Metastatic Breast Carcinoma in the Ovary (tissue), 3 donors: ENCODE results near the gene RUNX1.

- PRO-cap, 3 experiments: no peak in any of the 3 experiments
Observed at GRCh38 chr21:34992151-34992446, 57.0 kb downstream of the RUNX1 start.

GRCh38 chr21:35048215-35048647, 871 bp downstream of the RUNX1 start:
- PRO-cap, 3 experiments: no peak in any of the 3 experiments

DNA sequence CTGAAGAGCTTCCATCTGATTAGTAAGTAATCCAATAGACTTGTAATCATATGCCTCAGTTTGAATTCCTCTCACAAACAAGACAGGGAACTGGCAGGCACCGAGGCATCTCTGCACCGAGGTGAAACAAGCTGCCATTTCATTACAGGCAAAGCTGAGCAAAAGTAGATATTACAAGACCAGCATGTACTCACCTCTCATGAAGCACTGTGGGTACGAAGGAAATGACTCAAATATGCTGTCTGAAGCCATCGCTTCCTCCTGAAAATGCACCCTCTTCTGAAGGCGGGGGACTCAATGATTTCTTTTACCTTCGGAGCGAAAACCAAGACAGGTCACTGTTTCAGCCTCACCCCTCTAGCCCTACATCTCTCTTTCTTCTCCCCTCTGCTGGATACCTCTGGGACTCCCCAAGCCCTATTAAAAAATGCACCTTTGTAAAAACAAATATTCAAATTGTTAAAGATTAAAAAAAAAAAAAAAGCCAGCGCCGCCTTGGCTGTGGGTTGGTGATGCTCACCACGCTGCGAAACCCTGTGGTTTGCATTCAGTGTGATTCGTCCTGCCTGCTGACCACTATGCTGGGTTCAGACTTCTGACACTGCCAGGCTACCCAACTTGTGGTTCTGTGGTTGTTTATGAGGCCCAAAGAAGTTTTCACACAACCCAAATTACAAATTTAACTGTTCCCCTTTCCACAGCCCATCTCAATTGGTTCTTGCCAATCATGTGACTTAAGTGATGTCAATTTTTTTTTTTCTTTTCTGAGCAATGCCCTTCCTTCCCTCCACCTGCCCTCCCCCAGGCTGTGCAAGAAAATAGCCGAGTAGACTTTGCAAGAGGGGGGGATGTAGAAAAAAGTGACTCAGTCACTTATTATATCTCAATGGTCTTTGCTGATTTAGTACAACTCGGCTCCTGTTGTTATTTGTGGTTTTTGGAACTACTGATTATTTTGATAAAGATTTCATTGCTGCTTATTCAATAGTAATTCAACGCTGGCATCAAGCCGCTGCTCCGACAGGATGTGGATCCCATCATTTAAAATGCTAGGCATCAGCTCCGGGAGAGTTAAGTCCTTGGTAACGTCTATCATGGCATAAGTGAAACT, at the start of gene RUNX1:
Gene RUNX1 (minus strand): TSS at position 655 of the 1,111 bp plus-strand sequence.
- PRO-cap, 3 experiments: peak in 2 of 3 experiments; most common minus-strand start position 144 of the sequence (in 2)

DNA sequence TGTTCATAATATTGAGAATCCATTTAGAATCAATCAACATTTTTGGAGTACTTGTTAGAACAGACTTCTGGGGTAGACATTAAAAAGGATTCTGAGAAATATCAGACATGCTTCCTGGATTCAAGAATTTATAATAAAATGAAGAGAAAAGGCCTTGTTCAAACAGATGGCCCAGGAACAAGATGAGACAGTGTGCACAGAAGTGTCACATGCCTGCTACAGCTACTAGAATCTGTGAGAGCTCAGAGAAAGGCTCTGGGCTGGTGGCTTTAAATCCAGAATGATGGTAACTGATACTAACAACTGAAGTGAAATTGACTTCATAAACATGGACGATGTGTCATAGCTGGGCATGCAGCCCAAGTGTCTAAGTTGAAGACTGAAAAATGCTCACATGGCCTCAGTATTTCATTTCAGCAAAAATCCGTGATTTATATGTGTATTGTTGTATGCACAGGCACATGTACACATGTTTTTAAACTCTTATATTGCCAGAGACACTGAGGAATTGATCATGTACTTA, 208.2 kb upstream of the RUNX1 start:
- PRO-cap, 3 experiments: peak in 1 of 3 experiments; most common minus-strand start position 285 of the sequence (in 1)

DNA sequence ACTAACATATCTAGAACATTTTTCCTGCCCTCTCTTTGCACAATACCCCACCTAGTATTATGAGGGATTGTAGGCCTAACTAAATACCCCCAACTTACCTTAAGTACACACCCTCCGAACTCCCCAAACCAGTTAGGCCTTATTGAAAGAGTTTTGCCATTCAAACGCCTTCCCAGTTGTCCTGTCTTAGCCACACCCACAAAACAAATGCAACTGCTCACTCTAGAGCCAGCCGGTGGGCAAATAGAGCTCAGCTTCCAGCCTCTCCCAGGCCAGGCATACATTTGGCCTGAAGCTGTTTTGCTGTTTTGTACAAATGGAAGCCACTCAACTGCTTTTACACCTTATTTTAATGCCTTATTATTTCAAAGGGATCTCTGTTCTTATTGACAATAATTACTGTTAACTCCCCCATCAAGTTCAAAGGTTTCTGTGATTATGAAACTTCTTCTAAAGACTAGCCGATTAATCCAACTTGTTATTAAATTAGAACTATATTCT, 224.3 kb upstream of the RUNX1 start:
- PRO-cap, 3 experiments: no peak in any of the 3 experiments

DNA sequence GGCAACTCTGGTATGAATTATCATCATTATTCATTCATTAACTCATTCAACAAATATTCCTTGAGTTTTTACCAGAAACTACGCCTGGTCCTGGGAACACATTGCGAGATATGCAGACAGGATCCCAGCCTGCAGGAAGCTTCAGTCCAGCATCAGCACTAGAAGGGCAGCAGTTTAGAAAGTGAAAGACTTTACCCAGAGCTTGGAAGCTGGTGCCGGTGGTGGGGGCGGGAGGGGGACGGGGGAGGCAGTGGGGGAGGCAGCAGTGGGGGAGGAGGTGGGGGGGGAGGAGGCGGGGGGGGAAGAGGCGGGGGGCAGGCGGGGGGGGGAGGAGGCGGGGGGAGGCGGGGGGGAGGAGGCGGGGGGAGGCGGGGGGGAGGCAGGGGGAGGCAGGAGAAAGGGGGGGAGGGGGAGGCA, 55.8 kb downstream of the SETD4 start:
- PRO-cap, 3 experiments: no peak in any of the 3 experiments

- PRO-cap, 3 experiments: peak in 3 of 3 experiments; most common plus-strand start chr21:36126421 (in 2); most common minus-strand start chr21:36126256 (in 3)
Observed at GRCh38 chr21:36126068-36126670, 8.7 kb upstream of the CBR3 start.

DNA sequence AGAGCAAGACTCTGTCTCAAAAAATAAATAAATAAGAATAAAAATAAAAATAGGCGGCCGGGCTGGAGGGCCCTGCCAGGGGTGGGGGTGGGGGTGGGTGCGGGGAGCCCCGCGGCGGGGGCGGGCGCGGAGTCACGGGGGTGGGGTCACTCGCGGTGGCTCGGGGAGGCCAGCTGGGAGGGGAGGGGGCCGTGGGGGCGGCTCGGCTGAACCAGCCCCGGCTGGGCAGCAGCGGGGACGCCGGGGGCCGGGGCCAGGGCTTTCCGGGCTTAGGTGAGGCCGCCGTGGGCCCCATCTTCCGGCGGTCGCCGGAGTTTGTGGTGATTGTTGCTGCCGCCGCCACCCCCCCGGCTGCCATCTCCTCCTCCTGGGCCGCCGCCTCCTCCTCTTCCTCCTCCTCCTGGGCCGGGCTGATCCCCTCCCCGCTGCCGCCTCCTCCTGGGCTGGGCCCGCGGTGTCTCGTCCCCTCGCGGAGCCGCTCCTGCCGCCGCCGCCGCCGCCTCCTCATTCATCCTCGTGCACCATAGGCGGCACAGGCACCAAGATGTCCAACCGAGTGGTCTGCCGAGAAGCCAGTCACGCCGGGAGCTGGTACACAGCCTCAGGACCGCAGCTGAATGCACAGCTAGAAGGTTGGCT, 4.8 kb upstream of the CBR3 start:
- PRO-cap, 3 experiments: peak in 3 of 3 experiments; most common minus-strand start position 353 of the sequence (in 1)

DNA sequence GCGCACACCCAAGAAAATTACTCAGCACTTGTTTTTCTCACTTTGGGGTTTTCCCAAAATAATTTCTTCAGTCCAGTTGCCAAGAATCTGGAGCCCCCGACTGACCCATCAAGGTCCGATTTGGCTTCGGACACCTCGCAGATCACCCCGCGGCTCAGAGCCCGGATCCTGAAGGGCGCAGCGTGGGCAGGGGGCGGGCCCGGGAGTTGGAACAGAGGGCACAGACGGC, 180 bp upstream of the CBR3 start:
- PRO-cap, 3 experiments: peak in 2 of 3 experiments; most common minus-strand start position 156 of the sequence (in 2)

DNA sequence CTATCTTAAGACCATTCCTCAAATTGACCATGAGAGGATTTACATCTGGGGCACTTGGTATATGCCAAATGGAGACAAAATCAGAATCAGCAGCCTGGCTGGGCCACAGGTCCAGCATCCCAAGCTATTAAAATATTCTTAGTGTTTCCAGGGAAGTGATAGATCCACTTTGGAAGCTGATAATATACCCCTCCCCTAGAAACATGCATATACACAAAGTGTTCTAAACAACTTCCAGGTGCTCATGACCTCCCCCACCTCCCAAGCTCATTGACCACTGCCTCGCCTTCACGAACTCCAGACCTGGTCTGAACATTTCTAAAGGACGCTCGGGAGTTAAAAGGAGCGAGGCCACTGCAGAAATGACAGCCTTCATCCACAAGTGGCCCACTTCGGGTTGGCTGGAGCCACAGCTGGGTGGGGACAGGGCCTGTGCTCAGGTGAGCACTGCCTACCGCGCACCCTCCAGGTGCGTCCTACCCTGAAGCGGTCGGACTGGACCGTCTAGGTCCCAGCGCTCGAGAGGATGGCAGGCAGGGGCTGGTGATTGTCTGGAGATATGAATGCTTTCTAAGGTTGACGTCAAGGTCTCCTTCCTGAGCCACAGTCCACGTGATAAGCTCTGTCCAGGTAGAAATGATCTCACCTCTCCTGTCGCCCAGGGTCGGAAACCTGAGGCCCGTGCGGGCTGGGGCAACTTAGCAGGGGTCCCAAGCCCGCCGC, 1.2 kb upstream of the DOP1B start:
- PRO-cap, 3 experiments: peak in 3 of 3 experiments; most common plus-strand start position 390 of the sequence (in 1); most common minus-strand start position 310 of the sequence (in 2)

- PRO-cap, 3 experiments: no peak in any of the 3 experiments
Observed at GRCh38 chr21:36190591-36191113, 34.0 kb downstream of the DOP1B start.

- PRO-cap, 3 experiments: no peak in any of the 3 experiments
Observed at GRCh38 chr21:36197379-36197639, 40.7 kb downstream of the DOP1B start.

DNA sequence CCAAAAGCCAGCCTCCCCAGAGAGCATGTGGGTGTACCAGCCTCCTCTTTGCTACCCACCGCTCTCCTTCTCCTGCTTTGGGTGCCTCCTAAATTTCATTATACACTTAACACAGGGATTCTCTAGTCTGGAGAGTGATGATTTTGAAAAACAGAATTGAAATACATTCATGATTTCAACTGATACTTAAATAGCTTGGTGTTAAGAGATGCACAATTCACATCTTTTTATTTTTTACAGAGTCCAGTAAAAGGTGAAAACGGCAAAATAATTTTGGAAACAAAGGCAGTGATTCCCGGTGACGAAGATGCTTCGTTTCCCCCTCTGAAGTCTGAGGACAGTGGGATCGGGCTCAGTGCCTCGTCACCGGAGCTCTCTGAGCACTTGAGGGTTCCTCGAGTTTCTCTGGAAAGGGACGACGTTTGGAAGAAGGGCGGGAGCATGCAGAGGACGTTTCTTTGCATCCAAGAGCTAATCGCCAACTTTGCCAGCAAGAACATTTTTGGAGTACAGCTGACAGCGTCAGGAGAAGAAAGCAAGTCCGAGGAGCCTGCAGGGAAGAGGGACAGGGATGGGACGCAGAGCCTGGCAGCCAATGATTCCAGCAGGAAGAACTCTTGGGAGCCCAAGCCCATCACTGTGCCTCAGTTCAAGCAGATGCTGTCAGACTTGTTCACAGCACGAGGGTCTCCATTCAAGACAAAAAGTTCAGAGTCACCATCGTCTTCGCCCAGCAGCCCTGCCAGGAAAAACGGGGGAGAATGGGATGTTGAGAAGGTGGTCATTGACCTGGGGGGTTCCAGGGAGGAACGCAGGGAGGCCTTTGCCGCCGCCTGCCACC, 73.8 kb downstream of the DOP1B start:
- PRO-cap, 3 experiments: no peak in any of the 3 experiments

DNA sequence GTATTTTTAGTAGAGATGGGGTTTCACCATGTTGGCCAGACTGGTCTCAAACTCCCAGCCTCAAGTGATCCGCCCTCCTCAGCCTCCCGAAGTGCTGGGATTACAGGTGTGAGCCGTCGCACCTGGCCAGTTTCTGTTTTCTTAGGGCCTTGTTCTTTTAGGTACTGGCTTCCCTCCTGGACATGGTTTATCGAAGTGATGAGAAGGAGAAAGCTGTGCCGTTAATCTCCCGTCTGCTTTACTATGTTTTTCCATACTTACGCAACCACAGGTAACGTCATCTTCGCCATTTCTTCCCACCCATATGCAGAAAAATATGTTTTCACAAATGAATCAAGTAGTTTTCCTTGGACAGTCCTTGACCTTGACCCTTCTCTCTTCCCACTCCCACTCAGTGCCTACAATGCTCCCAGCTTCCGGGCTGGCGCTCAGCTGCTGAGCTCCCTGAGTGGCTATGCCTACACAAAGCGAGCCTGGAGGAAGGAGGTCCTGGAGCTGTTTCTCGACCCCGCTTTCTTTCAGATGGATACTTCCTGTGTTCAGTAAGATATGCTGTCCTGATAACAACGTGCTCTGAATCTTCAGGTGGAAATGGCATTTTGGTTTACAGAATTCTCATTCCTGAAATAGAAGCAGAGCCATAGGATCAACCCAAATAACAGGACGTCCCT, 42.0 kb upstream of the MORC3 start:
- PRO-cap, 3 experiments: no peak in any of the 3 experiments

DNA sequence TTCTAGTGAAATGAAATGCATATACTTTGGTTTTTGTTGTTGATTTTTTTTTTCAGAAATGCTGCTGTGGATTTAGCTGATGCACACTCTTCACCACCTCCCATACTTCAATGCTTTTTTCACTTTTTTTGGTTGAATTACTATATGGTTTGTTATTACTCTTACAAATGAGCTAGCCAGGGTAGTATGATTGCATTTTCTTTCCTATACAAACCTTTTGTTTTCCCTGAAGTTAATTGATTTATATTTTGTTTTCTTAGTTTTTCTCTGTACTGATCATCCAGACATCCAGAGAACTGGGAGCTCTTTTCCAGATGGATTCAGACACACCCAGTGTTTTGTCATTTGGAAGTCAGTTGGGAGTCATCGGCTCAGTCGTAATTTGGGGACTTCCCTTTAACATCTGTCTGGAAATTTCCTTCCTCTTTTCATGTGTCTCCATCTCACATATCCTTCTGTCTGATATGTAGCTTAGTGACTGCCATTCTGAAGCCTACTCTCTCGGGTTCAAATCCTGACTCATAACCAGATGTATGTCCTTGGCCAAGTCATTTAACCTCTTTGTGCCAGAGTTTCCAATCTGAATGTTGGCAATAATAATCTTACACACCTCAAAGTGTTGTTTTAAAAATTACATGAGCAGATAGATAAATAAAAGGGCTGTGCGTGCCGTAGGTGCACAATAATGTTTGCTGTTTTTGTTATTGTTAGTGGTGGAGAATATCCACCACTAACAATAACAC, 2.9 kb downstream of the MORC3 start:
- PRO-cap, 3 experiments: no peak in any of the 3 experiments

DNA sequence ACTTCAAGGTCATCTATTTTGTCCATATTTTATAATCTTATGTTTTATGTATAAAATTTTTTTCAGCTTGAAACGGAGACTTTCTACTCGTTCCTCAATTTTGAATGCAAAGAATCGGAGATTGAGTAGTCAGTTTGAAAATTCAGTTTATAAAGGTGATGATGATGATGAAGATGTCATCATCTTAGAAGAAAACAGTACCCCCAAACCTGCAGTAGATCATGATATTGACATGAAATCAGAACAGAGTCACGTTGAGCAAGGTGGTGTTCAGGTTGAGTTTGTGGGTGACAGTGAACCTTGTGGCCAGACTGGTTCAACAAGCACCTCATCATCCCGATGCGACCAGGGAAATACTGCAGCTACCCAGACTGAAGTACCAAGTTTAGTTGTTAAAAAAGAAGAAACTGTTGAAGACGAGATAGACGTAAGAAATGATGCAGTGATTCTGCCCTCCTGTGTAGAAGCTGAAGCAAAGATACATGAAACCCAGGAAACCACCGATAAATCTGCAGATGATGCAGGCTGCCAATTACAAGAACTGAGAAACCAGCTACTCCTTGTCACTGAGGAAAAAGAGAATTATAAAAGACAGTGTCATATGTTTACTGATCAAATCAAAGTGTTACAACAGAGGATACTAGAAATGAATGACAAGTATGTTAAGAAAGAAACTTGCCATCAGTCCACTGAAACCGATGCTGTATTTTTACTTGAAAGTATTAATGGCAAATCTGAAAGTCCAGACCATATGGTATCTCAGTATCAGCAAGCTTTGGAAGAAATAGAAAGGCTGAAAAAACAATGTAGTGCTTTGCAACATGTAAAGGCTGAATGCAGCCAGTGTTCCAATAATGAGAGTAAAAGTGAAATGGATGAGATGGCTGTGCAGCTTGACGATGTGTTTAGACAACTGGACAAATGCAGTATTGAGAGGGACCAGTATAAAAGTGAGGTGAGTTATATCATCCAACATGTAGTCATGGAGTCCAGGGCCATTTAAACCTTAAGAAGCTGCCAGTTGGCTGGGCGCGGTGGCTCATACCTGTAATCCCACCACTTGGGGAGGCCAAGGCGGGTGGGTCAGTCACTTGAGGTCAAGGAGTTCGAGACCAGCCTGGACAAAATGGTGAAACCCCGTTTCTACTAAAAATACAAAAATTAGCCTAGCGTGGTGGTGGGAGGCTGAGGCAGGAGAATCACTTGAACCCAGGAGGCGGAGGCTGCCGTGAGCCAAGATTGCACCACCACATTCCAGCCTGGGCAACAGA, 15.8 kb upstream of the CHAF1B start:
- PRO-cap, 3 experiments: no peak in any of the 3 experiments

GRCh38 chr21:36461567-36462105, 18.3 kb downstream of the CLDN14 start:
- PRO-cap, 3 experiments: no peak in any of the 3 experiments

DNA sequence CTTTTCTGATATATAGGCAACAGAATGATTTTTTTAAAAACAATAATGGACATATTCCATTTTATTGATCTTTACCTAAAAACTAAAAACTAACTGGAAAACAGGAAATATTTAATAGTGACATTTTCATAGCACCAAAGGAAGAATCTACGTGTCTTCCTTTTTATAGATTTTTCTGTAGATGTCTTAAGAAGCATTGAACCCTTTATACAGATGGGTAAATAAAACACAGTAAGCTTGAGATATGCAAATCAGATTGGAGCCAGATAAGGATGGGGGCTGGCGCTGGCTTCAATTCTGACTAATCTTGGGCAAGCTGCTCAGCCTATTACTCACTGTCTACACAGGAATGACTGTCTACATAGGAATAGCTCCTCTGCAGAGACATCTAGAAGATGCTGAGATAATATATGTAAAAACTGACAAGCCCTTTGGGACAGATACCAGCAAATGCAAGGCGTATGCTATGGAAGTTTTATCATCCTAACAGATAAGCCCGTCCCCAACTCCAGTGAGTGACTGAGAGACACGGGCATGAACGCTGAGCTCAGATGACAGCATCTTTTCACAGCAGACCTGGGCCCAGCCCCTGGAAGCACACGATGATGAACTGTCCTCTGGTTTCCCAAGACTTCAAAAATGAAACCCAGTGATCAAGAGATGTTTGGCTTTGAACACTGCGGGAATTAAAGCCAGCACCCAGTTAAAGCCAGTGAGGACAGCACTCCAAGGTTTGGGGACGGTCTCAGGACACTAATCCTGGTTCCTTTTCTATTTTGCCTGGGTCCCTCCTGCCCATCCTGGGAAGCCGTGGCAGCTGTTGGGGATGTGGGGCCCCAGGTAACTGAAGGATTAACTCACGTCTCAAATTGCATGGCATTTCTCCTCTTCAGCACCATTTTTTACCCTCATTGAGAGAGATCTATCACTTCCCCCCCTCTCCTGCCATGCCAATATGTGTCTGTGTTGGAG, 1.6 kb downstream of the CLDN14 start:
- PRO-cap, 3 experiments: no peak in any of the 3 experiments

DNA sequence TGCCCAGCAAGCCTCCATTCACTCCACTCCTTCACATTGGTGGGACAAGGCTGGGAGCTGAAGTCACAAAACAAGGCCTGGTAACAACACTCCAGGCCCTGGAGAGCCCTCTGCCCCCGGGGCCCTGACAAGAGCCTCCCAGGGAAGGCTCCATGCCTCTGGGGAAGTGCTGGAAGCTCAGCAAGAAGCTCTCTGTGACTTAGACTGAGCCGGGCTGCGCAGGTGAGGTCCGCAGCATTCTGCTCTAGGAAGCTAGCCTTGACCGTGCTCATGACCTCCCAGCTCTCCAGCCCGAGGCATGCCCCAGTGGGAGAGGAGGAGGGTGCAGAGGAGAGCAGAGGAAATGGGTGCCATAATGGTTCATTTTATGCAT, 105.8 kb upstream of the SIM2 start:
- PRO-cap, 3 experiments: no peak in any of the 3 experiments

- PRO-cap, 3 experiments: peak in 1 of 3 experiments; most common plus-strand start chr21:36701862 (in 1); most common minus-strand start chr21:36701732 (in 1)
Observed at GRCh38 chr21:36700962-36701989, 2.4 kb downstream of the SIM2 start.